ENCODE data around the genes CREB3L2 and AKR1D1.

GRCh38 chr7:135937433-135938249 lies 39.5 kb downstream of the MTPN start:
- PRO-cap = no peak
- RAMPAGE, long total RNA, 5 experiments = no peak in any of the 5 experiments
- RRBS = no CpG with 5 or more reads among the region's 3 CpGs

GRCh38 chr7:135939278-135939912 lies 37.8 kb downstream of the MTPN start:
- PRO-cap = no peak
- RAMPAGE, long total RNA, 5 experiments = no peak in any of the 5 experiments
- RRBS = no CpG with 5 or more reads among the region's 8 CpGs

DNA sequence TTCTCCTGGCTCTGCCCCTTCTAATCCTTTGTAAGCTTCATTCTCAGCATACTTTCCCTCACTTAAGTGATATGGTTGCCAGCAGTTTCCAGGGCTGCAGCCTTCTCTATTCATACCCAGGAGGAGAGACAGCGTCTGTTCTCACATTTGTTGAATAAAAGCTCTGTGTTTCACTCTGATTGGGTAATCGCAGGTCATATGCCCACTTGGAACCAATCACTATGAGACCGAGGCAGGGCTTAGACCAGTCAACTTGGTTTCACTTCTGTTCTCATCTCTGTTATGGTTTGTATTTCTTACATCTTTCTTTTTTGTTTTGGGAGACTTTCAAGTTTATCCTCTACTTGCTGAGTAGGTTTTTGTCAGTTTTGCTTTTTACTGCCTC lies 109.6 kb upstream of the MTPN start:
- PRO-cap = bidirectional peak, plus-strand start at position 224 of the sequence, minus-strand start at position 130 of the sequence
- RAMPAGE, long total RNA, 5 experiments = no peak in any of the 5 experiments
- RRBS = no CpG with 5 or more reads among the region's 3 CpGs

GRCh38 chr7:137874091-137874505 lies 27.3 kb upstream of the DGKI start:
- PRO-cap = no peak
- RAMPAGE, long total RNA, 5 experiments = no peak in any of the 5 experiments
- RRBS = no CpG with 5 or more reads among the region's 2 CpGs

GRCh38 chr7:137890170-137891207 lies 43.7 kb upstream of the DGKI start:
- PRO-cap = no peak
- RAMPAGE, long total RNA, 5 experiments = no peak in any of the 5 experiments
- RRBS = no CpG with 5 or more reads among the region's 6 CpGs

DNA sequence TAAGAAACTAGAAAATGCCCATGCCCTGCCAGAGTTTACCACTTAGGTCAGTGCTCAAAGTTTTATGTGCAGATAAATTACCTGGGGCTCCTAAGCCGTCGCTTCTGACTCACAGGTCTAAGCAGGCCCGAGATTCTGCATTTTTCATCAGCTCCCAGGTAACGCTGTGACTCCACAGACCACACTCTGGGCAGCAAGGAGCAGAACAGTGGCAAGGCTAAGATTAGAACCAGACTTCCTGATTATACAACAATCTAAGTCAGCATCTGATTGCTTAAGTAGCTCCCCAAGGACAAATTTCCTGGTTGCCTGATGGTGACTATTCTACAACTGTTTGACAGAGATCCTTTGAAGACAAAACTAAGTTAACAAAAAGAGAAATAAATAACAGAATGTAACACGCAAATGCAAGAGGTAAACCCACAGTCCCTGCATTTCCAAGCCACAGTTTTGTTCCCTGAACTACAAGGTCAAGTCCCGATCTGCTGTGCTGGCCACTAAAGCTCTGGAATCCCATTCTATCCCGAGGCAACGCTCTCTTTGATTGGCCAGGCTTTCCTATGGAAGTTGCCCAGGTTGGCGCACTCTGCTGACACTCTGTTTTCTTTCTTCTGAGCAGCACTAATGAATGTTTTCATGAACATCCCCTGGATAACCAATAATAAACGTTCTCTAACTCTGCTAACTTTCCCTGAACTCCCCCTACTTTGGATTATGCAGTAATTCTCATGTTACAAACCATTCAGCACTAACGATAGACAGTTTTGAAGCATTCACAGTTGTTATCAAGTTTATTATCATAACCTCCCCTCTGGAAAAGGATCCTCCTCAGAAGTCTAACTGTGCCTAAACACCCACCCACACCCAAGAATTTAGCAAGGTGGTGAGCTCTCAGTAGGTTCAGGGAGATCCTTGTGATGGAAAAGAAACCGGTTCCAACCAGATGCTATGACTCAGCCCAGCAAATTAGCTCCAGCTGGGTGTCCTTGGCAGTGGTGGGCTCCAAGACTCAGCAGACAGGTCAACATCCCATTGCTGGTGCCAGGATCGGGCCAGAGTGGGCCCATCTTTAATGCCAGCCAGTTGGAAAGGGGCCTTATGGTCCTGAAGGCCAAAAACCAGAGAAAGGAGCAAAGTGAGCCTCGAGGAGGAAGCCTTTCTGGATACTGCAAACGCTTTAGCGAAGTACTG lies 68.7 kb downstream of the CREB3L2 start:
- PRO-cap = no peak
- RAMPAGE, long total RNA, 5 experiments = no peak in any of the 5 experiments
- RRBS = no CpG with 5 or more reads among the region's 16 CpGs

DNA sequence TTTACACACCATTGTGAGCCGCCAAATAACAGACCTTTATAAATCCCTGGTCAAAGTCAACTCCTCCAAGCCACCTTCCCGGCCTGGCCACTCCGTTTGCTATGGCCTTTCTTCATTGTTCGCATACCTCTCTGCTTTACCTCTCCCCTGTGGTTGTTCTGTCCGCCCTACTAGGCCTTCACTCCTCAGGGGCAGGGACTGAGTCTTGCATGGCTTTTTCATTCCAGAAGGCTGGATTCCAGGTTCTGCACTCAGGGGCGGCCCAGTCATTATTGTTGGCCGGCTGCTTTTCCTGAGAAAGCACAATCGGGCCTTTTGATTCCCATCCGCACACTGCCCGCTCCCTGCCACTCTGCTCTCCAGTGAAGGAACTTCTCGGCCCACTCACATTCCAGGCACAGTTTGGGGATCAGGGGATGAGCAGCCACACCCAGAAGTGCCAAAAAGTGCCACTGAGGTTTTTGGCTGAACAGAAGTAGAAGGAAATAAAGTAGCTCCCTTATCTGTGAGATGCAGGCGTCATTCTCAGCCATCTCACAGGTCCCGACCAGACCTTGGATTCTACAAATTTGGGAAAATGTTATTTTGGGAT lies 18.2 kb downstream of the CREB3L2 start:
- PRO-cap = no peak
- RAMPAGE, long total RNA, 5 experiments = no peak in any of the 5 experiments
- RRBS = no CpG with 5 or more reads among the region's 13 CpGs

DNA sequence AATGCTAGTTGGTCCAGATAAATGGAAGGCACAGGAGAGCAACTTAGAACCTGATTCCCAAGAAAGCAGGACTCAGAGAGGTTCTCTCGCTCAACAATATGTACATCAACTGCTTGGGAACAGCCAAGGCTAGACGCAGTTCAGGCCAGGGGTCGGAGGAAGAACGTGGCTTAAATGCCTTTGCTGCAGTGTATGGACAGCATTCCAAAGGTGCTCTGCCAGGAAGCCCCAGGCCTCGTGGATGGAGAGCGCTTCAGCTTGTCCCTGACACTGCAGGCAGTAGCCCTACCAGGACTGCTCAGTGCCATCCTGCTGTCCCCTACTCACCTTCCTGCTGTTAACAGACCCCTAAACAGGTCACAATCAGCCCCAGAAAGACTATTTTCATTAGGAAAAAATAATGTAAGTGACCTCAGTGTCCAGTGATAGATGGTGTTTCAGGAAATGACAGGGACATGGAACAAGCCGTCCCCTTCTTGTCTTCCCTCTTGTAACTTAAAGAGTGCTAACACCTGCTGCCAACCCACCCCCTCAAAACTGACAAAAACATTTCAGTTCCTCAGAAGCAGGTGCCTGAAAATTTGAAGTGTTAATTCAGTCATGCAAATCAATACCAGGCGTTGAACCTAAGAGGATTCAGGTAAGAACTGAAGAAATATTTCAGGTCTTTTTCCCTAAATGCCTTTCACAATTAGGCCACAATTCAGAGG lies 16.5 kb downstream of the CREB3L2 start:
- PRO-cap = unidirectional peak, minus-strand start at position 539 of the sequence
- RAMPAGE, long total RNA, 5 experiments = no peak in any of the 5 experiments
- RRBS = no CpG with 5 or more reads among the region's 8 CpGs

DNA sequence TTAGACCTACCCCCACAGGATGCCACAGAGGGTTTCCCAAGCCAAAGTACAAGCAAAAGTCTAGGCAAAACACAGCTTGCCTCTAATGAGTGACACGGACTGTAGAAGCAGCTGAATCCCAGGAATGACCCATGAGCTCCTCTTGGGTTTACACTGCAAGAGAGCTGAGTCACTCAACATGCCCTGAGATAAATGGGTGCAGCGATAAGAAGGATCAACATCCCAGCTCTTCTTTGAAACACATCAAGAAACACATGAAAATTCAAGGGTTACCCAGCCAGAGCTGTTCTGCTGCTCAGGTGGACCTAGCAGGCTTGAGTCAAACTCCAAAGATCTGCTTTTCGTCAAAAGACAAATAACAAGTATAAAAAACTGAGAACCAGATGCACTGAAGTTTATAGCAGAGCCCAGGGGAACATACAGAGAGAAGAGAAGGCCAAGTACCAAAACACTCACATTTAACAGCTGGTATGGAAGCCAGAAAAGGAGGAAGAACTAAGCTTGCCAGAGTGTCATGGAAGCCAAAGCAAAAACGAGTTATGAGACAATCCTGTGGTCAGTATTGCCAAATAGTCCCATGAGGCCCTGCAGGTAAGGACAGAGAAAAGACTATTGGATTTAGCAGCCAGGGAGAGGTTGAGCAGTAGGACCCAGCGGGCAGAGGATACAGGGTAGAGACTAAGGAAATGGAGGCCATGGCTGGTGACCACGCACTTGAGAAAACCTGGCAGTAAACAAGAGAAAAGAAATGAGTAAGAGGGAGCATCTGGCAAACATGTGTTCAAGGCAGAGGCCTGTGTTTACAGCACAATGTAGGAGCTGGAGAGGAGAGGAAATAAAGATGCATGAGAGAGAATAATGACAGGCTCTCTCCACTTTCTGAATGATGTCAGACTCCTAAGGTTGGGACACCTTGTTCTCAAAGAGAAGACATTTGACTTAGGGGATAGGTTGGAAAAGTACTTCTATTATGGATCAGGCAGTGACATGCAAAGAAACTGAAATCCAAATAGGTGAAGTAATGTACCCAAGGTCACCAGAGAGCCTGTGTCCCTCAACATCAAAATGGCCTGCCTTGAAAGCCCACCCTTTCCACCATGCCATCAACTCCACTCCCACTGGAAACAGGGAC lies 9.3 kb downstream of the CREB3L2 start:
- PRO-cap = unidirectional peak, minus-strand start at position 726 of the sequence
- RAMPAGE, long total RNA, 5 experiments = no peak in any of the 5 experiments
- RRBS = no CpG with 5 or more reads among the region's 6 CpGs

DNA sequence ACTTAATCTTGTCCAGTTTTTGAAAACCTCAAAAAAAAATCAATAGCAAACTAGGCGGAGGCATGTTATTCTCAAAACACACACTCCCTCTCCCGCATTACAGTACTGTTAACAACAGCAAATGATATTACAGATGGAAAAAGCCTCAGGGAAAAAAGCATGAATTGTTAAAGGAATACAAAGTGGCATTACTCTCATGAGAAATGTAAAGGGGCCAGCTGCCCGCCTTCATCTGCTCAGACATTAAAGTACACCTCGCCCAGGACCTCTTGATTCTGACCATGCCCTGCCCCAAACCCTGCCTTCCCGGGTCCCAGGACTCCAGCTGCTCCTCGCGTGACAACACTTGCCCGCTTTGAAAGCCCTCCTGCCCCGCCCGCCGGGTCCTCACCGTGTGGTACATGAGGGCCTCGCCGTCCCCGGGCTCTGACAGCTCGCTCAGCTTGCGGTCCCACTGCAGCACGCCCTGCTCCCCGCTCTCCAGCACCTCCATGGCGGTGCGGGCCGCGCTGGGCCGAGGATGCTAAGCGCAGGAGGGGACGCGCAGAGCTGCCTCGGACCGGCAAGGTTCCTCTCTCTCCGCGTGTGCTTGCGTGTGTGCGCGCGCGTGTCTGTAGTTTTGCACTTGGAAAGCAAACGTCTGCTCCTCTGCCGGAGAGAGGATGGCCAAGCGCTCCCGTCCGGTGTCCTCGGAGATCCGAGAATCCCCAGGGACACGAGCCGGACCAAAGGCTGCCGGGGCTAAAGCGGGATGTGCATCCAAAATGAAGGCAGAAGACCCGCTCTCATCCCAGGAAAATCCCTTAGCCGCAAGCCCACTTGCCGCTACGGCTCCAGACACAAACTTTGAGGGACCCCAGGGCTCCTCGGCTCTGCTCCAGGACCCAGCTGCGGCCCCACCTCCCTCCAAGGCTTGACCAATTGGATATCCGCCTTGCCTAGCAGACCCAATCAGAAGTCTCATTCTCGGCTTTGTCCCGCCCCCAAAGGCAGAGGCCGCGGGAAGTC lies at the start of gene CREB3L2:
Gene CREB3L2, minus strand, starts transcription at position 874 of the 1,008 bp plus-strand sequence.
- PRO-cap = bidirectional peak, plus-strand start at position 429 of the sequence, minus-strand start at position 357 of the sequence; bidirectional peak, plus-strand start at position 492 of the sequence, minus-strand start at position 493 of the sequence; unidirectional peak, minus-strand start at position 590 of the sequence; unidirectional peak, minus-strand start at position 621 of the sequence; unidirectional peak, minus-strand start at position 699 of the sequence; bidirectional peak, plus-strand start outside the sequence, minus-strand start at position 874 of the sequence
- RAMPAGE, long total RNA, 5 experiments = start-site peak on the minus strand in 4 of 5 experiments, centred at positions 822 to 846 of the sequence, 34 to 704 reads per replicate
- RRBS = 2% methylated on average over 16 of the region's 58 CpGs

DNA sequence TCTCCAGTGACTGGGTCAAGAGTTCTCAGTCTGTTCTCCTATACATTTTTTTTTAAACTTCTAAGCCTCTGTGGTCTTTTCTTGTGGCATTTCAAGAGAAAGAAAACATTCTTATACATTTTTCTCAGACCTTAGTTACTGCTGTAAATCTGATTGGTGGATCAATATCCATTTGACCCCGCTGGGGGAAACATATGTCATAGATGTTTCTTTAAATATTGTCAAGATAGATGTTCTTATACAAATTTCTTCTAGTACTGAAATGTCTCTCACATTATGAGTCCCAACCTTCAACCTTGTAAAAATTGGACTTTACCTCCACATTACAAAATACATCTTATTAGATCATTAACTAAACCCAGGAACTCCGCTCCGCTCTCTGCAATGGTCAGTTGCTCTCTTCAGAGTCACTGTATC lies 8.6 kb upstream of the AKR1D1 start:
- PRO-cap = no peak
- RAMPAGE, long total RNA, 5 experiments = no peak in any of the 5 experiments
- RRBS = no CpG with 5 or more reads among the region's 3 CpGs

GRCh38 chr7:138075803-138076563 lies at the start of gene AKR1D1:
Gene AKR1D1 (plus strand): TSS chr7:138076459.
- PRO-cap = no peak
- RAMPAGE, long total RNA, 5 experiments = no peak in any of the 5 experiments
- RRBS = no CpG with 5 or more reads among the region's 3 CpGs

GRCh38 chr7:138243436-138244042 lies 167.3 kb downstream of the AKR1D1 start:
- PRO-cap = no peak
- RAMPAGE, long total RNA, 5 experiments = no peak in any of the 5 experiments
- RRBS = no CpG with 5 or more reads among the region's 6 CpGs

- PRO-cap = no peak
- RAMPAGE, long total RNA, 5 experiments = no peak in any of the 5 experiments
- RRBS = no CpG with 5 or more reads among the region's 2 CpGs
Measured at GRCh38 chr7:138316408-138316777, 143.7 kb upstream of the TRIM24 start.

- PRO-cap = bidirectional peak, plus-strand start at chr7:138461161, minus-strand start at chr7:138461015; unidirectional peak, minus-strand start at chr7:138461199
- RAMPAGE, long total RNA, 5 experiments = no peak in any of the 5 experiments
- RRBS = 1% methylated on average over 45 of the region's 65 CpGs
Measured at GRCh38 chr7:138460846-138461819, 1.1 kb downstream of the TRIM24 start.

- PRO-cap = no peak
- RAMPAGE, long total RNA, 5 experiments = start-site peak on the plus strand in 1 of 5 experiments, at chr7:138519037-138519311 at its widest, 7 reads per replicate
- RRBS = no CpG with 5 or more reads among the region's 3 CpGs
Measured at GRCh38 chr7:138518794-138519646, 59.0 kb downstream of the TRIM24 start.

DNA sequence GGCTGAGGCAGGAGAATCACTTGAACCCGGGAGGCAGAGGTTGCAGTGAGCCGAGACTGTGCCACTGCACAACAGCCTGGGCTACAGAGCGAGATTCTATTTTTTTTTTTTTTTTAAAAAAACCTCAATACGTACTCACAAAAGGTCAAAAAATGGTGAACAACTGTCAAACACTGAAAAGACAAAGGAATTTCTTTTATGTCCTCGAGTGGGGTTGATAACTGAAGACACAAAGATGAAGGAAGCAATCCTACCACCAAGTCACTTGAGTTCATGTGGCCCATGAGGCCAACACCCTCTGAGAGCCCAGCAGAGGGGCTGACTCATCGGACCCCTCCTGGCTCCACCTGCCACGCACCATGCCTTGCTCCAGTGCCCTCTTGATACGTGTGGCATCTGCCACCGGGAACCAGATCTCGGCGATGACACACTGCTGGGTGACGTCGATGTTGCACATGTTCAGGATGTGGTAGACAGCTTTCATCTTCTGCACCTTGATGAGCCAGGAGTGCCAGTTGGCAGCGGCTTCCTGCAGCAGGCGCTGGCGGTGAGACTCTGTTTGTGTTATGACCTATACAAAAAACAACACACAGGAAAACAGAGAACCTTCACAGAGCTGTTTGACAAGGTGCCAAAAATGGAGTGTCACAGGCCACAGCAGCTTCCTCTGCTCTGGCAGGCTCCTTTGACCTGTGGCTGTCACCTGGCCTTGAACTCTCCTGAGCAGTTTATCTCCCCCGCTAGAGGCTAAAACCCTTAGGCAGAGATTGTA lies 45.3 kb upstream of the TMEM213 start:
- PRO-cap = no peak
- RAMPAGE, long total RNA, 5 experiments = no peak in any of the 5 experiments
- RRBS = no CpG with 5 or more reads among the region's 17 CpGs

- PRO-cap = no peak
- RAMPAGE, long total RNA, 5 experiments = no peak in any of the 5 experiments
- RRBS = no CpG with 5 or more reads among the region's 3 CpGs
Measured at GRCh38 chr7:138864832-138865245, 66.8 kb upstream of the ATP6V0A4 start.

- PRO-cap = no peak
- RAMPAGE, long total RNA, 5 experiments = no peak in any of the 5 experiments
- RRBS = no CpG with 5 or more reads among the region's 13 CpGs
Measured at GRCh38 chr7:138979438-138980435, 1.5 kb downstream of the KIAA1549 start.

GRCh38 chr7:138980436-138980761 lies 790 bp downstream of the KIAA1549 start:
- PRO-cap = no peak
- RAMPAGE, long total RNA, 5 experiments = no peak in any of the 5 experiments
- RRBS = 2% methylated on average over 6 of the region's 14 CpGs

Measured in stomach (tissue), 7 donors.